GM12878 (cell line): ENCODE measurements around the genes POTEE and NCKAP5.

DNA sequence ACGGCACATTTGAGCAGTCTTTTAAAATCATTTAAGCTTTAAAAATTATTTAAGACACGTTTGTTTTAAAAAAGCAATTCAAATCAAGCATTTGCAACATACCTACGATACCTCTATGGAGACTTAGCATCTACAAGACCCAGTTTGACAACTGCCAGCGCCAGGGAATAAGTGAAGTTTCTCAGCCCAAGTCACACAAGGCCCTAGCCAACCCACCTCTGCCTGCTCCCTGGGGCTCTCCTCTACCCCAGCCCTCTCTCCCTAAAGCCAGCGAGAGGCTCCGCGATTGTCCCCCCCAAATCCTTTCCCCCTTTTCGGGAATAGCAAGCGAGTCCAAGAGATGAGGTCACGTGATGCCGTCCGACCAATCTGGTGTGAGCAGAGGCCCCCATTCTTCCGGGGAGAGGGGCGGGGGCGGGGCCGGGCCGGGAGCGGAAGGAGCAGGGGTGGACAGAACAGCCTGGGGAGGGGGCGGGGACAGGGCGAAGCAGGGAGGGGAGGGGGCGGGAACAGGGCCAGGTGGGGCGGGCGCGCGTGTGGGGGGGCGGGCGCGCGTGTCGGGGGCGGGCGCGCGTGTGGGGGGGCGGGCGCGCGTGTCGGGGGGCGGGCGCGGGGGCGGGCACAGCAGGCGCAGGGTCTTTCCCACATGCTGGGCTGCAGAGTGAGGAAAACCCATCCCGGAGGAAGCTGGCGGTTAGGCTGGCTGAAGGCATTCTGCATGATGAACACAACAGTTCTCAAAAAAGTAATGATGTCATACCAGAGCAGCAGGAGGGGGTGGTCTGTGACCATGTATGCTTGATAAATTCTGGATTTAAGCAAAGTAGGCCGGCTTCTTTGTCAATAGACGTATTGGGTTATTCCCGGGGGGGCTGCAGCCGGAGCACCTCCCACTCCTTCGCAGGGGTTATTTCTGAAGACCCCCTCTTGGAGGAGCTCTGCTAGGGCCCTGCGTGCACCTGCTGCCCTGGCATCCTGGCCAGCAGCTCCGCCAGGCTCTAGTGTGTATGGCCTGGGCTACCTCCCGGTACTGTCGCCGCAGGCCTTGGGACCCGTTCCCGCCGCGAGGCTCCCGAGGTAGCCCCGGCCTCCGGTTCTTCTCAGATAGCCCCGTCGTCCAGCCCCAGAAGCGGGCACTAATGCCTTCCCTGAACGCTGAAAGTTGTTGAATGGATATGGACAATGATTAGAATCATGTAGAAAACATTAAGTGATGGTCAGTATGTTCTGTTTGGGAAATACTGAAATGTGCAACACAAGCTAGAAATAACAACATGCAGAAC, 101.8 kb upstream of the RAB6C start:
- RAMPAGE, long total RNA, result no peak
- RRBS, 2 experiments, result 68 to 89% methylated on average over 9 of the region's 67 CpGs
CAGE:
- cytosol, long polyA minus RNA, result no peak
- cytosol, long polyA plus RNA, result no peak
- long polyA plus RNA, result no peak
- nucleolus, long total RNA, result no peak
- nucleus, long polyA plus RNA, result no peak
- nucleus, long total RNA, result no peak

- RAMPAGE, long total RNA, result no peak
- RRBS, 2 experiments, result no CpG with 5 or more reads among the region's 12 CpGs
CAGE:
- cytosol, long polyA minus RNA, result no peak
- cytosol, long polyA plus RNA, result no peak
- long polyA plus RNA, result no peak
- nucleolus, long total RNA, result no peak
- nucleus, long polyA plus RNA, result no peak
- nucleus, long total RNA, result no peak
These were observed 12.5 kb upstream of the CCDC74B start for GRCh38 chr2:130157339-130157818.

DNA sequence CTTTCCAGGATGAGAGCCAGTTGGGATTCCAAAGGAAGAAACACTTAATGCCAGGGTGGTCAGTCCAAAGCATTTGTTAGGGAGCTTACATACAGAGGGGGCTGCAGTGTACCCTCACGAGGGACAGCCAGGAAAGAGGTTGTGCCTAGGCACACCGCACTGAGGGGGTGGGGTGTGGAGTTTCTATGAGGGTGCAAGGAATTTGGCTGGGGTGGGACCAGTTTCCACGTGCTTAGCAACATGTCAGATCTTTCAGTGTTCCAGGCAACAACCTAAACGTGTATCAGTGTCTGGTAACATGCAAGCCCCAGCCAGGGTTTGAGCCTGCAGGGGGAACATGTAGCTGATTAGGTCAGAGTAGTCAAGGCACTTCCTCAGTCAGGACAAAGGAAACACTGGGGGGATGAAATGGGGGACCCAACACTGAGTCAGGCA, 7.0 kb downstream of the MZT2B start:
- RAMPAGE, long total RNA, result no peak
- RRBS, 2 experiments, result no CpG with 5 or more reads among the region's 4 CpGs
CAGE:
- cytosol, long polyA minus RNA, result no peak
- cytosol, long polyA plus RNA, result no peak
- long polyA plus RNA, result no peak
- nucleolus, long total RNA, result no peak
- nucleus, long polyA plus RNA, result no peak
- nucleus, long total RNA, result no peak

DNA sequence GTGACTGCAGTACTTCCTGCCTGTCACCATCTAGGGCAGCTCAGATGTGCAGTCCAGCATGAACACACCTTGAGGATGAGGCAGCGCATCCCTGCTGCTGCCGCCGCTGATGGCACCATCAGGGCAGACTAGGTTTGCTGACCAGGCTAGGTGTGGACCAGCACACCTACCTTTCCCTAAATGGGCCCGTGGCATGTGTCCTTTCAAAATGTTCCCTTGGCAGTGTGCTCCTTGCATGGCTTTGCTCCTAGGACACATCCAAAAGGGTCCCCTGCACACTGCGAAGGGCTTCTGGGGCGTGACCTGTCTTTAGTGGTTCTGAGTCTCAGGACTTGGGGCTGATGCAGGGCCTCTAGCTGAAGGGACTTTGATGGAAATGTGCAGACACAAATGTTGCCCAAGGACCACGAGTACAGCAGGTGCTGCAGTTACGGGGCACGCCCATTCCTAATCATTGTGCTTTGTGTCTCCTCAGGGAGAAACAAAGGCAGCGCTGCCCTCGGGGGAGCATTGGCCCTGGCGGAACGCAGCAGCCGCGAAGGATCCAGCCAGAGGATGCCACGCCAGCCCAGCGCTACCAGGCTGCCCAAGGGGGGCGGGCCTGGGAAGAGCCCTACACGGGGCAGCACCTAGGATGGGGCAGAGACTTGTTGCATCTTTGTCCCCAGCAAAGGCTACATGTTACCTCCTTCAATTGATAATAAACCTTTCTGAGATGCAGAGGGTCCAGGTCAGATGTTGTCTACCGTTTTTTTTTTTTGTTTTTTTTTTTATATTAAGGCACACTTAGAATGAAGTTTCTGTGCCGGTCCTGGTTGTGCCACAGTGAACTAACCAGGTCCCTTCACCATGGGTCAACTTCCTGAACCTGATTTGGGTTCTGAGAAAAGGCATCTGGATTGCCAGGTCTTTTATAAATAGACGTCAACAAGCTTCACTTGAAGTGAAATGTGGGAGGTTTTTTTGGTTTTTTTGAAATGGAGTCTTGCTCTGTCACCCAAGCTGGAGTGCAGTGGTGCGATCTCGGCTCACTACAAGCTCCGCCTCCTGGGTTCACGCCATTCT, 7.9 kb downstream of the TUBA3E start:
- RAMPAGE, long total RNA, result no peak
- RRBS, 2 experiments, result no CpG with 5 or more reads among the region's 26 CpGs
CAGE:
- cytosol, long polyA minus RNA, result no peak
- cytosol, long polyA plus RNA, result start-site peak on the plus strand centred at position 634 of the sequence, 82 bp wide, 182 and 144 reads in 2 replicates
- long polyA plus RNA, result no peak
- nucleolus, long total RNA, result no peak
- nucleus, long polyA plus RNA, result start-site peak on the plus strand centred at position 633 of the sequence, 81 bp wide, 175 and 111 reads in 2 replicates
- nucleus, long total RNA, result no peak

GRCh38 chr2:130370239-130371211, 14.7 kb downstream of the PTPN18 start:
- RAMPAGE, long total RNA, result no peak
- RRBS, 2 experiments, result no CpG with 5 or more reads among the region's 12 CpGs
CAGE:
- cytosol, long polyA minus RNA, result no peak
- cytosol, long polyA plus RNA, result no peak
- long polyA plus RNA, result no peak
- nucleolus, long total RNA, result no peak
- nucleus, long polyA plus RNA, result no peak
- nucleus, long total RNA, result no peak

DNA sequence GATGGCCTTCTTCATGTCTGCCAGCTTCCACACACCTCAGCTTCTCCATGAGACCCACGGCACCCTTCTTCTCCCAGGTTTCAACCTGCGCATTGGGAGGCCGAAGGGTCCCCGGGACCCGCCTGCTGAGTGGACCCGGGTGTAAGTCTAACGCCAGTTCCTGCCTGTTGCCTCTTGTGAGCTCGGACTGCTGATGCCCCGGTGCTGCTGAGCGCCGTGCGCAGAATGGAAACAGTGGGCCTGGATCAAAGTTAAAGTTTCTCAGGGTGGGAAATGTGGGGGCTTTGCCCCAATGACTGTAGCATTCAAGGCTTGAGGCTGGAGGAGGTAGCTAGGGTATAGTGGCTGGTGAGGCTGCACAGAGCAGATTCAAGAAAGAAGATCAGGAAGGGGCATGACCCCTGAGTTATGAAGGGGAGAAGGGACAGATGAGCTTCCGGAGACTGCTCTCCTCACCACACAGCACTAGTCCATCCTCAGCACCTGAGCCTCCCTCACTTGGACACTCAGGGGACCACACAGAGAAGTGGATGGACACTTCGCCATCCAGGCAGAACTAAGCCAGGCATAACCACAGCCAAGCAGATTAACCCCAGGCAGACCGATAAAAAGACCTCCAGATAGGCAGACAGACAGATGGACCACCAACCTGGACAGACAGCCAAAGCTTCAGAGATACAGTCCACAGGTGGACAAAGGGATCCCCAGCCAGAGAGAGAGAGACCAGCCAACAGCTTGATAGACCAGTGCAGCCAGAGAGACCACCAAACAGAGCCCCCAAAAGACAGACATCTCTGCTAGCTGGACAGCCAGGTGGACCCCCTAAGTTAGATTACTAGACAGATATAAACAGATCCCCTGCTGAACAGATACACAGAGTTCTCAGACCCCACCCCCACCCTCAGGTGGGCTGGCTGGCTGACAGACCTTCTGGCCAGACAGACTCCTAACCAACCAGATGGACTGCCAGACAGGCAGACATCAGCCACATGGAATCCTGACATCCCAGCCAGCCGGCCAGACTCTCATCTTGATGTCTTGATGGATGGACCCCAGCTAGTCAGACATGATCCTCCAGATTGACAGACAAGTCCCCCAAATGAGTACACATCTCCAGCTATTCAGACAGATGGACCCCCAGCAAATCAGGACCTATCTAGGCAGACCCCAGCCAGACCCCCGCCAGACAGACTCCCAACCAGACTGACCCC, 17.6 kb downstream of the PTPN18 start:
- RAMPAGE, long total RNA, result no peak
- RRBS, 2 experiments, result 2 to 23% methylated on average over 4 of the region's 17 CpGs
CAGE:
- cytosol, long polyA minus RNA, result no peak
- cytosol, long polyA plus RNA, result no peak
- long polyA plus RNA, result no peak
- nucleolus, long total RNA, result start-site peak on the minus strand centred at position 632 of the sequence, 267 bp wide, 15 reads
- nucleus, long polyA plus RNA, result no peak
- nucleus, long total RNA, result no peak

- RAMPAGE, long total RNA, result no peak
- RRBS, 2 experiments, result no CpG with 5 or more reads among the region's 37 CpGs
CAGE:
- cytosol, long polyA minus RNA, result no peak
- cytosol, long polyA plus RNA, result no peak
- long polyA plus RNA, result no peak
- nucleolus, long total RNA, result no peak
- nucleus, long polyA plus RNA, result no peak
- nucleus, long total RNA, result no peak
These were observed 35.3 kb upstream of the GPR148 start for GRCh38 chr2:130693489-130694030.

- RAMPAGE, long total RNA, result no peak
- RRBS, 2 experiments, result no CpG with 5 or more reads among the region's 8 CpGs
CAGE:
- cytosol, long polyA minus RNA, result no peak
- cytosol, long polyA plus RNA, result no peak
- long polyA plus RNA, result no peak
- nucleolus, long total RNA, result no peak
- nucleus, long polyA plus RNA, result no peak
- nucleus, long total RNA, result no peak
These were observed 35.9 kb downstream of the AMER3 start for GRCh38 chr2:130791146-130791680.

GRCh38 chr2:131106506-131106864, 1.3 kb downstream of the PLEKHB2 start:
- RAMPAGE, long total RNA, result no peak
- RRBS, 2 experiments, result no CpG with 5 or more reads among the region's 4 CpGs
CAGE:
- cytosol, long polyA minus RNA, result no peak
- cytosol, long polyA plus RNA, result no peak
- long polyA plus RNA, result no peak
- nucleolus, long total RNA, result no peak
- nucleus, long polyA plus RNA, result no peak
- nucleus, long total RNA, result no peak

DNA sequence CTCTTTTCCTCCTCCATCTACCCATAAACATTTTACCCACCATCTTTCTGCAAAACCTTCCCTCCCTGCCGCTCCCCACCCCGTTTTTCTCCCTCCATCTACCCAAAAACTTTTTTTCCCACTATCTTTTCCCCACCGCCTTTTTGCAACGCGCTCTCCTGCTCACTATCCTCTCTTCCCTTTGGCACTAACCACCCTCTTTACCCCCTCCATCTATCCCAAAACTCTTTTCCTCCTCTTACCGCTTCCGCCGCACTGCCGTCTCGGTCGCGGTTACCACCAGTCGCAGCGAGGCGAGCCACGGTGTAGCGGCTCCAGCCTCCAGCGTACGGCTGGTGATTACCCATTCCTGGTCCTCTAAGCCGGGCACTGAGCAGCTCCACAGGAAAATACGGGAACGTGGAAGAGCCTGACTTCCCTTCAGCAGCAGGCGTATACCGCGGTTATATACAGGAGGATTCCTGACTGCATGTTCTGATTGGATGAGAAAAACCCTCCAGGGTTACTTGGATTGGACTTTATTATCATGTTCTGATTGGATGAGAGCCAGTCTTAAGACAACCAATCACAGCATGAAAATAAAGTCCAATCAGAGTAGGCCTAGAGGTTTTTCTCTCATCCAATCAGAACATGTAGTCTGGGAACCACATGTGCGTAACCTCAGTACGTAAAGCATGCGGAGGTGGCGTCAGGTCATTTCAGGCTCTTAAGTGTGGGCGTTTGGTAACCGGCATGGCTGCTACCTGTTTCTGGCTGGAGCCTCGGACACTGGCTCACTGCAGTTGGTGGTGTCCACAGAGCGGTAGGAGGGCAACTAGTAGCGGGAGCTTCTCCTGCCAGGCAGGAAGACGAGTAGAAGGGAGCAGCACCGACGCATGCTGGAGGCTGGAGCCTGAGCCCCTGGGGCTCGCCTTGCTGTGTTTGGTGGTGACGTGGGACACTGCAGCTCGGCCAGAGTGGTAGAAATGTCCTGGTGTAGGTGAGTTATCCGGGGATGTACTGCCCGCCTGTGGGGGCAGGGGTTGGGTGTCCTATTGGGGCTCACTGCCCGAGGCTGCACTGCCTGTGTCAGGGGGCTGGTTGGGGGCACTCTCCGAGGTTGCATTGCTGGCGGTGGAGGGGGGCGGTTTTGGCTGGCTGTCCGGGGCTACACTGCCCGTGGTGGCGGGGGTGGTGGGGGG, at the start of gene POTEE:
Gene POTEE, plus strand, starts transcription at position 696 of the 1,181 bp plus-strand sequence.
- RAMPAGE, long total RNA, result no peak
- RRBS, 2 experiments, result no CpG with 5 or more reads among the region's 49 CpGs
CAGE:
- cytosol, long polyA minus RNA, result no peak
- cytosol, long polyA plus RNA, result no peak
- long polyA plus RNA, result no peak
- nucleolus, long total RNA, result no peak
- nucleus, long polyA plus RNA, result no peak
- nucleus, long total RNA, result no peak

DNA sequence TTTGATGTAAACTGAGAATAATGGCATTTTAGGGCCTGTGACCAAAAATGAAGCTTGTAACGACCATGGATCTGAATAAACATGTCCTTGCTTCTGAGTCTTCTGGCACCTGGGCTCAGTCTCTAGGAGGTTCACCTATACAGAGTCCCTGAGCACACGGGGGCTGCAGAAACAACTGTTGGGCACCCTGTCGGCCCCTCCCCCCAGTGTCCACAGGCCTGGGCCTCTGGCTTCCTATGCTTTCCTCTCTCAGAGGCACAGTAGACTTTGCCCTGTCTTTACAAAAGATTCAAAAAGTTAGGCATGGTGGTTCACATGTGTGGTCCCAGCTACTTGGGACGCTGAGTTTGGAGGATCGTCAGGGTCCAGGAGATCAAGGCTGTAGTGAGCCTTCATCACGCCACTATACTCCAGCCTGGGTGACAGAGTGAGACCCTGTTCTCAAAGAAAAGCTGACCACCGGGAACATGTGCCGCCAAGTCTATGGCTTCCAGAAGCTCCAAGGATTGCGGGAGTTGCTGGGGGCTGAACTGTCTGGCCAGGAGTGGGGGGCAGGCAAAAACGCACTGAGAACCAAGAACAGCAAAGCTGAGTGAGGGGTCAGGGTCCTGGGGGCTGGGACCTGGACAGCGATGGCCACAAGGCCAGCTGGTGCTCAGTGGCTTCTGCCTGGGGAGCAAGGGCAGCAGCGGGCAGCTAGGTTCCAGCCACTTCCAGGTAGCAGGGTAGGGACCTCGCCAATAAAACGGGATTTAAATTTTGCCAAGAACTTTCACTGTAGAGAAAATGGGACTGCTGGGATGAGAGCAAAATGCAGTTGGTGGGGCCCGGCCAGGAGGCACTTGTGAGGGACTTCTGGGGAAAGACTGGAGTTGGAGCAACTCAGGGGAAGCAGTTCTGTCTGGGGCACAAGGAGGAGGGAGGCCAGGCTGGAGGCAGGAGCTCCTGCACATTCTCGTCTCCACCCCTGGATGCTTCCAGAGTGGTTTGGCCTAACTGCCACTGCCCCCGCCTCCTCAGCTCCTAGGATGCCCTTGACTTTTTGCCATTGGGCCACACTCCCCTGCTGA, 5.9 kb upstream of the CCDC74A start:
- RAMPAGE, long total RNA, result no peak
- RRBS, 2 experiments, result no CpG with 5 or more reads among the region's 17 CpGs
CAGE:
- cytosol, long polyA minus RNA, result no peak
- cytosol, long polyA plus RNA, result no peak
- long polyA plus RNA, result no peak
- nucleolus, long total RNA, result no peak
- nucleus, long polyA plus RNA, result no peak
- nucleus, long total RNA, result no peak

- RAMPAGE, long total RNA, result no peak
- RRBS, 2 experiments, result 29 to 88% methylated on average over 4 of the region's 48 CpGs
CAGE:
- cytosol, long polyA minus RNA, result no peak
- cytosol, long polyA plus RNA, result no peak
- long polyA plus RNA, result no peak
- nucleolus, long total RNA, result no peak
- nucleus, long polyA plus RNA, result no peak
- nucleus, long total RNA, result no peak
These were observed 119.0 kb downstream of the CCDC74A start for GRCh38 chr2:131646567-131647306.

GRCh38 chr2:131755909-131756442, 228.3 kb downstream of the CCDC74A start:
- RAMPAGE, long total RNA, result no peak
- RRBS, 2 experiments, result 7 to 9% methylated on average over 3 of the region's 31 CpGs
CAGE:
- cytosol, long polyA minus RNA, result no peak
- cytosol, long polyA plus RNA, result no peak
- long polyA plus RNA, result no peak
- nucleolus, long total RNA, result no peak
- nucleus, long polyA plus RNA, result no peak
- nucleus, long total RNA, result no peak

DNA sequence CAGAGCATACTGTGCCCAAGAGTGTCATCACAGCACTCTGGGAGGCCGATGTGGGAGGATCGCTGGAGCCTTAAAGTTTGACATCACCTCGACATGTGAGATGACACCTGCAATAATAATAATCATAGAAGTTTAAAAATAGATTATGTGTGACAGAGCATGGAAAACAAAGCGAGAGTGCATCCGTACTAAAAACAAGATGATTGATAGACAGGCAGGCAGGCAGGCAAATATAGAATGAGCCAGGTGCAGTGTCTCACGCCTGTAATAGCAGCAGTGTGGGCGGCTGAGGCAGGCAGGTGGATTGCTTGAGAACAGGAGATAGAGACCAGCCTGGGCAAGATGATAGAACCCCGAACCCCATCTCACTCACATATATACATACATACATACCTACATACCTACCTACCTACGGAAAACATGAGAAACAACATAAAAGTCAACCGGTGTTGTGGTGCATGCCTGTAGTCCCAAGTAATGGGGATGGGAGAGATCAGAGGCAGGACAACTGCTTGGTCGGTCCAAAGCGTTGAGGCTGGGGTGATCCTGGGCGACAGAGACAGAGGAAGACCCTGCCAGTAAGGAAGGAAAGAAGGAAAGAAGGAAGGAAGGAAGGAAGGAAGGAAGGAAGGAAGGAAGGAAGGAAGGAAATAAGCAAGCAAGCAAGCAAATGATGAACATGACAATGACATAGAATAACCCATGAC, 115.0 kb upstream of the ANKRD30BL start:
- RAMPAGE, long total RNA, result no peak
- RRBS, 2 experiments, result no CpG with 5 or more reads among the region's 13 CpGs
CAGE:
- cytosol, long polyA minus RNA, result no peak
- cytosol, long polyA plus RNA, result no peak
- long polyA plus RNA, result no peak
- nucleolus, long total RNA, result no peak
- nucleus, long polyA plus RNA, result no peak
- nucleus, long total RNA, result no peak

DNA sequence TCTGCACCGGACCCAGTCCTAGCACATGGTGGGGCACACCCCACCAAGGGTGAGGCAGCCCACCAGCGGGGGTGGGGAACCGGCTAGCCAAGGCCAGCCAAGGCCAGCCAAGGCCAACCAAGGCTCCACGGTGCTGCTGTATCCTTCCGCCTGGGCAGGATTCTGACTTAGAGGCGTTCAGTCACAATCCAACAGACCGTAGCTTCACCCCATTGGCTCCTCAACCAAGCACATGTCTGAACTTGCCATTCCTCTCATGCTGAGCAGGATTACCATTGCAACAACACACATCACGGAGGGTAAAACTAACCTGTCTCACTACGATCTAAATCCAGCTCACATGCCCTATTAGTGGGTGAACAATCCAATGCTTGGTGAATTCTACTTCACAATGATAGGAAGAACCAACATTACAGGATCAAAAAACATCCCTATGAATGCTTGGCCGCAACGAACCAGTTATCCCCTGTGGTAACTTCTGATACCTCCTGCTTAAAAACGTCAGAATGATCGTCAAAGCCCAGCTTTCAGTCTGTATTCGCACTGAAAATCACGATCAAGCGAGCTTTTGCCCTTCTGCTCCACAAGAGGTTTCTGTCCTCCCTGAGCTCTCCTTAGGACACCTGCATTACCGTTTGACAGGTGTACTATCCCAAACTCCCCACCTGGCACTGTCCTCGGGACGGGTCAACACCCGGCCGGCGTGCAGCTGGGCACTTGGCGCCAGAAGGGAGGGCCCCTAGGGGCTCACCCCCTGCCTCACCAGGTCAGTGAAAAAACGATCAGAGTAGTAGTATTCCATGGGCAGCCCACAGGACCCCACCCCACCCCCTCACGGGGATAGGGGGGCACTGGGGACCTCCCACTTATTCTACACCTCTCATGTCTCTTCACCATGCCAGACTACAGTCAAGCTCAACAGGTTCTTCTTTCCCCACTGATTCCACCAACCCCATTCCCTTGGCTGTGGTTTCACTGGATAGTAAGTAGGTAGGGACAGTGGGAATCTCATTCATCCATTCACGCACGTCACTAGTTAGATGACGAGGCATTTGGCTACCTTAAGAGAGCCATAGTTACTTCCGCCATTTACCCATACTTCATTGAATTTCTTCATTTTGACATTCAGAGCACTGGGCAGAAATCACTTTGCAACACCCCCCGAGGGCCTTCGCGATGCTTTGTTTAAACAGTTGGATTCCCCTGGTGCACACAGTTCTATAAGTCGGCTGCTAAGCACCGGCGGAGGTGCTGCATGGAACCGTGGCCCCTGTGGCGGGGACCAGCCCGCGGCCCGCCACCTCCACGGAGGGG, 117.5 kb upstream of the ANKRD30BL start:
- RAMPAGE, long total RNA, result no peak
- RRBS, 2 experiments, result 61 to 78% methylated on average over 3 of the region's 41 CpGs
CAGE:
- cytosol, long polyA minus RNA, result start-site peak on the minus strand centred at position 620 of the sequence, 15 bp wide, 10 reads
- cytosol, long polyA plus RNA, result no peak
- long polyA plus RNA, result no peak
- nucleolus, long total RNA, result start-site peak on the minus strand centred at position 183 of the sequence, 5 bp wide, 37 reads; start-site peak on the minus strand centred at position 370 of the sequence, 6 bp wide, 181 reads; start-site peak on the minus strand centred at position 597 of the sequence, 74 bp wide, 51 reads; start-site peak on the minus strand centred at position 793 of the sequence, 18 bp wide, 23 reads; start-site peak on the minus strand centred at position 944 of the sequence, 10 bp wide, 254 reads; start-site peak on the minus strand centred at position 1,146 of the sequence, 8 bp wide, 25 reads
- nucleus, long polyA plus RNA, result no peak
- nucleus, long total RNA, result no peak

DNA sequence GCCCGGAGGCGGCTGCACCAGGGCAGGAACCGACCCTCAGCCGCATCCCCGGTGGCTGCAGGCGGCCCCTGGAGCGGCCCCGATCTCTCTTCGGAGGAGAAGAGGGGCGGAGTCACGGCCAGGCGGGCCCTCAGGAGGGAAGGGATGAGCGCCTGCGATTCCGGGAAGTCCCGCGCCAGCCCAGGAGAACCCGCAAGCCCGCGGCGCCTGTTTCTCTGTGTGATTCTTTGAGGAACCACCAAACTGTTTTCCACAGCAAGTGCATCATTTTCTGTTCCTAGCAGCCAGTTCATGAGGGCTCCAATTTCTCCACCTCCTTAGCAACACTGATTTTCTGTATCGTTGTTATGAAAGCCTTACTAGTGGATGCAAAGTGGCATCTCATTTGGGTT, 63.1 kb upstream of the GPR39 start:
- RAMPAGE, long total RNA, result no peak
- RRBS, 2 experiments, result 8 to 22% methylated on average over 5 of the region's 22 CpGs
CAGE:
- cytosol, long polyA minus RNA, result no peak
- cytosol, long polyA plus RNA, result no peak
- long polyA plus RNA, result no peak
- nucleolus, long total RNA, result no peak
- nucleus, long polyA plus RNA, result no peak
- nucleus, long total RNA, result no peak

GRCh38 chr2:132415750-132416241, 809 bp upstream of the GPR39 start:
- RAMPAGE, long total RNA, result no peak
- RRBS, 2 experiments, result 46 to 61% methylated on average over 14 of the region's 25 CpGs
CAGE:
- cytosol, long polyA minus RNA, result no peak
- cytosol, long polyA plus RNA, result no peak
- long polyA plus RNA, result no peak
- nucleolus, long total RNA, result no peak
- nucleus, long polyA plus RNA, result no peak
- nucleus, long total RNA, result no peak

DNA sequence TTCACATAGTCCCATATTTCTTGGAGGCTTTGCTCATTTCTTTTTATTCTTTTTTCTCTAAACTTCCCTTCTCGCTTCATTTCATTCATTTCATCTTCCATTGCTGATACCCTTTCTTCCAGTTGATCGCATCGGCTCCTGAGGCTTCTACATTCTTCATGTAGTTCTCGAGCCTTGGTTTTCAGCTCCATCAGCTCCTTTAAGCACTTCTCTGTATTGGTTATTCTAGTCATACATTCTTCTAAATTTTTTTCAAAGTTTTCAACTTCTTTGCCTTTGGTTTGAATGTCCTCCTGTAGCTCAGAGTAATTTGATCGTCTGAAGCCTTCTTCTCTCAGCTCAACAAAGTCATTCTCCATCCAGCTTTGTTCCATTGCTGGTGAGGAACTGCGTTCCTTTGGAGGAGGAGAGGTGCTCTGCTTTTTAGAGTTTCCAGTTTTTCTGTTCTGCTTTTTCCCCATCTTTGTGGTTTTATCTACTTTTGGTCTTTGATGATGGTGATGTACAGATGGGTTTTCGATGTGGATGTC, 98.5 kb downstream of the NCKAP5 start:
- RAMPAGE, long total RNA, result no peak
- RRBS, 2 experiments, result no CpG with 5 or more reads among the region's 7 CpGs
CAGE:
- cytosol, long polyA minus RNA, result no peak
- cytosol, long polyA plus RNA, result no peak
- long polyA plus RNA, result no peak
- nucleolus, long total RNA, result no peak
- nucleus, long polyA plus RNA, result no peak
- nucleus, long total RNA, result no peak

DNA sequence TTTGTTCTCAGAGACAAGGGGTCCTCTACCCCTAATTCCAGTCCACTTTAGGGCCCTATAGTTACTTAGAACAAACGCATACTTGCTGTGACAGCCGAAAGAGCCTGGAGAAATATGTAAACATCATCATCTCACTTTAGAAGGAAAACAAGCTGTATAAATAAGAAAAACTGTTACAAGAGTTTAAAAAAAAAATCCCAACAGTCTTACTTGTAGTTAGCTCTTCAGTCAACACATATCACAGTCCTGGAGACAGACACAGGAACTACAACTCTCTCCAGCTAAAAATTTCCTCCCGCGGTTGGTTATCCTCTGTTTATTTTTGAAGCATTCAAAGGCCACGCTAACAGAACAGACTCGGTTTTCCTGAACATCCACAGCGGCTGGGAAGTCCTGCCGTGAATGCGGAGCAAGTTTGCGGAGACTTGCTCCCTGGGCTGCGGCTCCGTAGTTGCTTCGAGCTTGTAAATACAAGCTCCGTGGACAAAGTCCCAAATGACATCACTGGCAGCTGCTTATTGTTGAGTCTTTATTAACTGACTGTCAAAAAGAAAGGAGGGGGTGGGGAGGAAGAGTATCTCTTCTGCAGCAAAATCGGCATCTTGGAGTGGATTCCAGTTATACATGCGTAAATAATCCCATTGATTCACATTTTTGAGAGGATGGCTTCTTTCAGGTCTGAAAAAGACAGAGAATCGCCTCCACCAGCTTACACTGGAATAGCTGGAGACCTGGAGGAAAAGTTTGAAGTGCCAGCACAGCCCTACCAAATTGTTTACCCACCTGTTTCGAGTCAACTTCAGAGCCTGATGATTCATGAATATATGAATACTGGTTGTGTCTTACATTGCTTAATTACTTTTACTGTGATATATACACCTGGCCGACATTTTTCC, at the start of gene NCKAP5:
Gene NCKAP5, minus strand, starts transcription at position 458 of the 896 bp plus-strand sequence.
- RAMPAGE, long total RNA, result no peak
- RRBS, 2 experiments, result no CpG with 5 or more reads among the region's 19 CpGs
CAGE:
- cytosol, long polyA minus RNA, result no peak
- cytosol, long polyA plus RNA, result no peak
- long polyA plus RNA, result no peak
- nucleolus, long total RNA, result no peak
- nucleus, long polyA plus RNA, result no peak
- nucleus, long total RNA, result no peak